ENCODE measurements around the gene PCMTD2.

GRCh38 chr20:64052256-64052613 is 2.8 kb upstream of the SOX18 start:
- PRO-cap = no peak

DNA sequence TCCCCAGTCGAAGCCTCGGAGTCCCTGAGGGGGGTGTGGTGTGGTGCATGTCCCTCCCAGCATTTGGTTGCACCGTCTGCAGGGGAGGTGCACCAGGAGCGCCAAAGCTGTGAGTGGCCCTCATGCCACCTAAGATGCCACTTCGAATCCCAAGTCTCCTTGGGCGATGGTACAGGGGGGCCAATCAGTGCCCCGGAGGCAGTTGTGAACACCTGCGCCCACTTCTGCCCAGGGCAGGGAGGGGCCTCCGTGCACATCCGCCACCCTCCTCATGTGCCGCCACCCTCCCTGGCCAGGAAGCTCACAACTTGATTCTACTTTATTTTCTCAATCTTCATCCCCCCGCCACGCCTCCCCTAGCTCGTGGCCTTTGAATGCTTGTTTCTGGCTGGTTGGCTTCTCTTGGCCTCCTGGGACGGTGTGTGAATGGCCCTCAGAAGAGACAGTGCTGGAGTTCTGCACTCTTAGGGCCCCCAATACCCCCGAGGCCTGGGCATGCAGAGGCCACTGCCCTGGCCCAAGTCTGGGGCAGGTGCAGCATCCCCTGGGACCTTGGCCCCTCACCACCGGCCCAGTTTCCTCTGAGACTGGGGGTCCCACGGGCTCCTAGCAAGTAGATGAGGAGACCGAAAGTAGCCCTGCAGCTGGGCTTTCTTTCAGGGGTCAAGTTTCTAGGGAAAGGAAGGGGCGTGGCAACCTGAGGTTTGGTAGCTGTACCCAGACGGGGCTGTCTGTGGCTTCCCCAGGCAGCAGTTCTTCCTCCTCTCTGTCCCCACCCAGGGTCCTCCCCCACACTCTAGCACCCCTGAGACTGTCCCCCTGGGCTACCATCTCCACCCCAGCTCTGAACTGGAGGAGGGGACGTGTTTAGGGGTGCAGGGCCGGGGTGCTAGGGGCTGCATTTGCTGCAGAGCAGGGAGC is 1.4 kb downstream of the RGS19 start:
- PRO-cap = bidirectional peak, plus-strand start at position 734 of the sequence, minus-strand start at position 671 of the sequence

- PRO-cap = no peak
Measured at GRCh38 chr20:64091639-64092471, 7.7 kb upstream of the LKAAEAR1 start.

DNA sequence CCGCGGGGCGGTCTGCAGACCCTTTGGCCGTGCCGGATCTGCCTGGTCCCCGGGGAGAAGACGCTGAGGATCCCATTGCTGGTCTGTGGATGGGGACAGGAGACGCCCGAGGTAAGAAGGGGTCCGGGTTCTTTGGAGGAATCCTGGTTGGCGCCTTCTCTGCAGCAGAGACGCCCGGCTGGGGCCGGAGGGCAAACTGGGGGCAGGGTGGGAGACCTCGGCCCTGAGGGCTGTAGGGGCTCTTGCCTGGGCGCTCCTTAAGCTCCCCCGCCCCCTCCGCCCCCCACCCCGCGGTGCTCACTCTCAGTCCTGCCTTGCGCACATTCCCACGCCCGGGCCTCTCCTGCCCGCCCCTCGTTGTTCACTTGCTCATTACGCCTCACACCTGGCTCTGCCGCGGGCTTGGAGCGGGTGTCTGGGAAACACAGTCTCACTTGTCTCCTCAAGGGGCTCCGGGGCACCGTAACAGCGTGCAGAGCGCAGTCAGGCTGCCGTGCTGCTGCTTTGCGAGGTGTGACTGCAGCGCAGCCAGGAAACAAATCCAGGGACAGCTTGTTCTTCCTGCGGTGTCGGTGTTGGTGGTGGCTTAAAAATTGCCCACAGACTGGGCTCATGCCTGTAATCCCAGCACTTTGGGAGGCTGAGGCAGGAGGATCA is 4.8 kb downstream of the NPBWR2 start:
- PRO-cap = no peak

DNA sequence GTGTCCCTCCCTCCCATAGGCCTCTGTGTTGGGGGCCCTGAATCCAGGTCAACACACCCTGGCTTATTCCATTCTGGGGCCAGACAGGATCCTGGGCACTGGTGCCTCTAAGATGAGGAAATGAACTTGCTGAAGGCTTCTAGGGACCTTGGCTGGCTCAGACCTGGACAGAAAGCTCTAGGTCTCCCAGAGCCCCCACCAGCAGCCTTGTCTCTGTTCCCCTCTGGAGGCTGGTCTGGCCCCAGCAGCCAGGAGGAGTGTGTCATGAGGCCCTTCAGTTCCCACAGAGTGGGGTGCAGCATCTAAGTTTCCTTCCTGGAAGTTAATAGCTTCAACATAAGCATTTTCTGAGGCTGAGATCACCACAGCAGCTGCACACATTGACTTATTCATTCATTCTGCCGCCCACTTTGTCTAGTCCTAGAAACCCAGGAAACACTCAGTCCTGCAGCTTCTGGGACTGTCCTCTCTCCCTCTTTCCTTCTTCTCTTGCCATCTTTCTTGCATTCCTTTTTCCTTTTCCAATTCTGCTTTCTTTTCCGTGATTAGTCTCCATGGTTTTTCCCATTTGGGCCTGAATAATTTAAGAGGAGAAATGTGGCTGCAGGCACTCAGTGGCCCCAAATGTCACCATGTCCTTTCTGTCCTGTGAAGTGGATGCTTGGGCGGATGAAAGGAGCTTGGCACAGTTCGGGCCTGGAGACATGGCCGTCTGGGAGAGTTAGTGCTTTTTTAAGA is 31.2 kb upstream of the PCMTD2 start:
- PRO-cap = no peak

- PRO-cap = no peak
Measured at GRCh38 chr20:64232878-64233125, 22.7 kb upstream of the PCMTD2 start.

DNA sequence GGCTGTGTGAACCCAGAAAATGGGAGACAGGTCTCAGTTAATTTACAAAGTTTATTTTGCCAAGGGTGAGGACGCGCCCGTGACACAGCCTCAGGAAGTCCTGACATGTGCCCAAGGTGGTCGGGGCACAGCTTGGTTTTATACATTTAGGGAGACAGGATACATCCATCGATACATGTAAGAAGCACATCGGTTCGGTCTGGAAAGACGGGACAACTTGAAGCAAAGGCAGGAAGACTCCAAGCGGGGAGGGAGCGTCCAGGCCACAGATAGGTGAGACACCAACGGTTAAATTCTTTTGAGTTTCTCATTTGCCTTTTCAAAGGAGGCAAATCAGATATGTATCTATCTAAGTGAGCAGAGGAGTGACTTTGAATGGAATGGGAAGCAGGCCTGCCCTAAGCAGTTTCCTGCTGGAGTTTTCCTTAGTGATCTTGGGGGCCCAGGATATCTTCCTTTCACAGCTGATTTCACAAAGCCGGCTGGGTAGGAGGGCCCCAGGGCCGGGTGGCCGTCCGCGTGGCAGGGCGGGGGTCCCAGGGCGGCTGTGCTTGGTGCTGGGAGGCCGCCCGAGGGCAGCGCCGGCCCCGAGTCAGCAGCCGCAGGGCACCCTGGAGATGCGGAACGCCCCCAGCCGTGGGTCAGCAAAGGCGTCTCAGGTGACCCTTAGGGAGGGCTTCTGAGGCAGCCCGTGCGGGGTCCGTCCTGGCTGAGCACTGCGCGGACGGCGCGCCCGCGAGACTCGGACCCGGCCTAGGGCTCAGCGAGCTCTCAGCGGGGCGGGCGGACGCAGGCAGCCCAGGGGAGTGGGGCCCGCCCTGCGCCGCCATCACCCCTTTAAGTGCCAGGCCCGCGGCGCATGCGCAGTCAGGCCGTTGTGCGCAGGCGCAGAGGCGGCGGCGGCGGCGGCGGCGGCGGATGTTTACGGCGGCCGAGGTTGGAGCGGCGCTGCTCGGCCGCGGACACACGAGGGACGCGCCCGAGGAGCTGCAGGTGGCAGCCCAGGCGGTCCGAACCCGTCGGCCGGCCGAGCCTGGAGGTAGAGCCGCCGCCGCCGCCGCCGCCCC is at the start of gene PCMTD2:
Gene PCMTD2 (plus strand): TSS at position 917 of the 1,067 bp plus-strand sequence.
- PRO-cap = bidirectional peak, plus-strand start at position 893 of the sequence, minus-strand start at position 839 of the sequence

GRCh38 chr20:64259692-64260401 is 4.3 kb downstream of the PCMTD2 start:
- PRO-cap = no peak

GRCh38 chr20:64262710-64263394 is 7.3 kb downstream of the PCMTD2 start:
- PRO-cap = no peak

DNA sequence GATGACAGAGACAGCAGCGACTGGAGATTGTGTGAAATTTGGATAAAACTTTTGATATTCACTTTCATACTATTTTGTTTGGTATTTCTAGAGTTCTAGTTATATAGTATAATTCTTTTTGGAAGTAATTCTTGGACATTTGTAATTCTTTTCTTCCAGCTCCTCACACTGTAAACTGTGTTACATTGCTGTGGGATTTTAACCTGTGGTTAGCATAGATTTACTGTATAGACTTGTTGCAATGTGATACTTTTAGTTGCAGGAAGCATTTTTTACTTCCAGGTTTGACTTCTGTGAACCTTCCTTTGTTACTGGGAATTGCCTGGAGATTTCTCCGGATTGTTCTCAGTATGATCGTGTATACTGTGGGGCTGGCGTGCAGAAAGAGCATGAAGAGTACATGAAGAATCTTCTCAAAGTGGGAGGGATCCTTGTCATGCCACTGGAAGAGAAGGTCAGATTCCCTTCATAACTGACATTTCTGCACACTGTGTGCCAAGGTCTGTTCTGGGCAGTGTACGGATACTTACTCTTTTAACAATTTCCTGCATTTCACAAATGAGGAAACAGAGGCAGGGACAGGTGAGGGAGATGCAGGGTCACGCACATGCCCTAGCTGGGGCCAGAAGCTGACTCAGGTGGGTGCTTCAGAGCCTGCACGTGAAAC is 9.6 kb downstream of the PCMTD2 start:
- PRO-cap = no peak

DNA sequence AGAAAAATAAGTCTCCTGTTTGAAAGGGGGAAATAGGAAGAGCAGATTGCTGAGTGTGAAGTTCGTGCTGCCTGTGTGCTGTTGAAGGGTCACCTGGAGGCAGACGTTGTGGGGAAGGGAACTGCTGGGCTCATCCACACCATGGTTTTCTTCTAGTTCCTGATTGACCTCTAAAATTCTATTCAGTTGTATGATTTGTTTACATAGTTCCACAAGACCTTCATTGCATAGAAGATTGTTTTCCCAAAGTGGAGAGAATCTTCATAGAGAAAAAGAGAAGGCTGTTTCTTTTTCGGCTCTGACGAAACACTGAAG is 18.0 kb downstream of the PCMTD2 start:
- PRO-cap = no peak

DNA sequence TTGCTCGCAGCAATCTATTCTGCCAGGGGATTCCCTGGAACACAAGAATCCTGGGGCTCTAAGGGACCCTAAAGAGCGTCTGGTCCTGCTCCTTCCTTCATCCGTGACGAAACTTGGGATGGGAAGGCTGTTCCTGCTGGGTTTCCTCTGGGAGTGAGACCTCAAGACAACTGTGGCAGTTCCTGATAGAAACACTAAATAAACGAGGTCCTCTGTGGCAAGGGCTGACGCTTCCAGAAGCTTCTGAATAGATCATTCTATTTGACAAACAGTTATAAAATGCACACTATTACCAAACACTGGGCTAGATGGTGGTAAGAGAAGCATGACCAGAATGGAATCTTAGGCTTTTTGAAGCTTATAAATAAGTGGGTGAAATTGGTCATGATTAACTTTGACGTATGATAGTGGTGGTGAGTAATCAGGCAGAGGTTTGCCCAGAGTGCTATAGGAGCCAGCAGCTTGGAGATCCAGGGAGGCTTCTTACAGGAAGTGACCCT is 73.1 kb downstream of the PCMTD2 start:
- PRO-cap = no peak

Measured in bronchial lymph node (tissue), 1 donor.